Endothelial cell of umbilical vein (primary cell): ENCODE measurements around a stretch of chr15.

DNA sequence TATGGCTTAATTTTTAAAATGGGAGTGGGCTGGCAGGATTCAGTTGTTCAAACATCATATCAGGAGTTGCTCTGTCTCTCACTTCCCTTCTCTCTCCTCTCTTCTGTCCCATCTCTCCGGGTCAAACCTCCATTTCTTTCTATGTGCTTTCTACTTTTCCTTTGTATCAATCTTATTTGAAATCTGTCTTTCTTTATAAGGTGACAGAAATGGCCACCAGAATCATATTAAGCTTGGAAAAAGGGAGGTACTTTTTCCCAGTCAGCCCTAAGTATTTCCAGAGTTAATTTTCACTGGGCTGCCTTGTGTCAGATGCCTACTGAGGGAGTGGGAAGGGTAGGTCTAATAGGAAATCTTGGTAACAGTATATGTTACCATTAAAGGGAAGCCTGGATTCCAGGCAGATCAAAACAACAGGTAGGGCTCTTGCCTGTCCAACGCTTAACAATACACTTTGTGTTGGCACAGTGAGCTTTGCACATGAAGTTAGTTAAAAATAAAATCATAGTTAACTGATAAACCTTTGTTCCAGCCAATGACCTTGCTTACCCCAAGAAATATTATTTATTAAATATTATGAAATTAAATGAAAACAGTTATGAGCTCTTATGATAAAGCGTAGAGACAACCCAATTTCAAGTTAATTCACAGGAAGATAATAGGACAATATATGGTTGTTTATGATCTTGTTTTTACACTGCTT is 41.5 kb downstream of the BLM start:
- PRO-cap: no peak
CAGE:
- cytosol, long polyA minus RNA: no peak
- cytosol, long polyA plus RNA: no peak
- long polyA plus RNA: no peak
- nucleus, long polyA minus RNA: no peak
- nucleus, long polyA plus RNA: no peak

- PRO-cap: no peak
CAGE:
- cytosol, long polyA minus RNA: no peak
- cytosol, long polyA plus RNA: no peak
- long polyA plus RNA: no peak
- nucleus, long polyA minus RNA: no peak
- nucleus, long polyA plus RNA: no peak
These were observed 49.0 kb upstream of the FURIN start for GRCh38 chr15:90819455-90819772.

- PRO-cap: no peak
CAGE:
- cytosol, long polyA minus RNA: no peak
- cytosol, long polyA plus RNA: no peak
- long polyA plus RNA: no peak
- nucleus, long polyA minus RNA: no peak
- nucleus, long polyA plus RNA: no peak
These were observed 29.8 kb upstream of the FURIN start for GRCh38 chr15:90838619-90838929.

- PRO-cap: no peak
CAGE:
- cytosol, long polyA minus RNA: no peak
- cytosol, long polyA plus RNA: no peak
- long polyA plus RNA: no peak
- nucleus, long polyA minus RNA: no peak
- nucleus, long polyA plus RNA: no peak
These were observed 7.0 kb downstream of the FES start for GRCh38 chr15:90891308-90891785.

- PRO-cap: no peak
CAGE:
- cytosol, long polyA minus RNA: no peak
- cytosol, long polyA plus RNA: no peak
- long polyA plus RNA: no peak
- nucleus, long polyA minus RNA: no peak
- nucleus, long polyA plus RNA: no peak
These were observed 2.2 kb downstream of the MAN2A2 start for GRCh38 chr15:90905189-90905764.

- PRO-cap: no peak
CAGE:
- cytosol, long polyA minus RNA: no peak
- cytosol, long polyA plus RNA: no peak
- long polyA plus RNA: no peak
- nucleus, long polyA minus RNA: no peak
- nucleus, long polyA plus RNA: no peak
These were observed 9.4 kb downstream of the HDDC3 start for GRCh38 chr15:90922722-90923604.

DNA sequence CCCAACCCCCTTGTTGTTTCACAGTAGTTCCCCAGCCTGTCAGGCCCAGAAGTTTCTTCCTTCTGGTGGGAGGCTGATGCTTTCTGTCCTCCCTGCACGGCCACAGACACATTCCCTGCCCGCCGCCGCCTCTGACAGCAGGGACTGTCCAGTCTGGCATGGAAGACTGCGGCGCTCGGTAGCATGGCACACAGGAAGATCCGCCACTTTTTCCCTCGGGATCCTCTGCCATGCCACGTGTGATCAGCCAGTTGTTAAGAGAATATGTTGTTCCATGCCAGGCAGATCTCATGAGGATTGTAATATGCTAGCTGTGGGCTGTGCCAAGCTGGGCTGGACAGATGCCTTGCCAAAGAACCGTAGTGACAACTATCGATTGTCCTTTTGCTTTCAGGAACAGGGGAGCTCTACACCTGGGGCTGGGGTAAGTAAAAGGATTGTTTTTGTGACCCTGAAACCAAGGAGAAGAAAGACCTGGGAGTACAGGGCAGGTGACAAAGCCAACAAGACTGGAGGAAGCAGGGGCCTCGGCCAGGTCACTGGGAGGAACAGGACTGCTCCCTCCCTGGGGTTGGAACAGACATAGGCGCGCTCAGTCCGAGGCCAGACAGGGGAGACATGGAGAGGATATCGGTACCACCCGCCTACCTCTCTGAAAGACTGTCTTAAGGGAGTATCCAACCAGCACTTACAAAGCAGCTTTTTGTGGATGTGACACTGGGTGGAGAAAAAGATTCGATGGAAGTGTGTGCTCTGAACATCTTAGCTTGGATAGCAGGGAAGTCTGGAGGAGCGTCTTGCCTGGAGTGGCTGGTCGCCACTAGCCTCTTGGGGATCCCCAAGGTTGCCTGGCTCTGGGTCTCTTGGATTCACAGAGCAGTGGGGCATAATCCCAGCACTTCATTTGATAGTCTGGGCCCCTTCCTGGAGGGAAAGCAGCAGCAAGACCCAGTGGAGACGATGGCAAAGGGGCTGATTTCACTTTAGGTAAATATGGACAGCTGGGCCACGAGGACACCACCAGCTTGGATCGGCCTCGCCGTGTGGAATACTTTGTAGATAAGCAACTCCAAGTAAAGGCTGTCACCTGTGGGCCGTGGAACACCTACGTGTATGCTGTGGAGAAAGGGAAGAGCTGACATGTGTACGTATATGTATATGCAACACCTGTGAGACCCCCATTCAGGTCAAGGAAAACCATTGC is 6.3 kb downstream of the RCCD1 start:
- PRO-cap: no peak
CAGE:
- cytosol, long polyA minus RNA: no peak
- cytosol, long polyA plus RNA: no peak
- long polyA plus RNA: no peak
- nucleus, long polyA minus RNA: no peak
- nucleus, long polyA plus RNA: no peak

GRCh38 chr15:90983781-90984259 is 10.5 kb downstream of the PRC1 start:
- PRO-cap: no peak
CAGE:
- cytosol, long polyA minus RNA: no peak
- cytosol, long polyA plus RNA: no peak
- long polyA plus RNA: no peak
- nucleus, long polyA minus RNA: no peak
- nucleus, long polyA plus RNA: no peak

- PRO-cap: no peak
CAGE:
- cytosol, long polyA minus RNA: no peak
- cytosol, long polyA plus RNA: no peak
- long polyA plus RNA: no peak
- nucleus, long polyA minus RNA: no peak
- nucleus, long polyA plus RNA: no peak
These were observed 369.9 kb downstream of the SV2B start for GRCh38 chr15:91469903-91470413.

GRCh38 chr15:91706147-91706499 is 147.4 kb upstream of the SLCO3A1 start:
- PRO-cap: no peak
CAGE:
- cytosol, long polyA minus RNA: no peak
- cytosol, long polyA plus RNA: no peak
- long polyA plus RNA: no peak
- nucleus, long polyA minus RNA: no peak
- nucleus, long polyA plus RNA: no peak

GRCh38 chr15:91864498-91865251 is 11.2 kb downstream of the SLCO3A1 start:
- PRO-cap: no peak
CAGE:
- cytosol, long polyA minus RNA: no peak
- cytosol, long polyA plus RNA: no peak
- long polyA plus RNA: no peak
- nucleus, long polyA minus RNA: no peak
- nucleus, long polyA plus RNA: no peak

GRCh38 chr15:91963259-91963766 is 109.8 kb downstream of the SLCO3A1 start:
- PRO-cap: no peak
CAGE:
- cytosol, long polyA minus RNA: no peak
- cytosol, long polyA plus RNA: no peak
- long polyA plus RNA: no peak
- nucleus, long polyA minus RNA: no peak
- nucleus, long polyA plus RNA: no peak

- PRO-cap: no peak
CAGE:
- cytosol, long polyA minus RNA: no peak
- cytosol, long polyA plus RNA: no peak
- long polyA plus RNA: no peak
- nucleus, long polyA minus RNA: no peak
- nucleus, long polyA plus RNA: no peak
These were observed 127.4 kb downstream of the SLCO3A1 start for GRCh38 chr15:91980805-91981317.

DNA sequence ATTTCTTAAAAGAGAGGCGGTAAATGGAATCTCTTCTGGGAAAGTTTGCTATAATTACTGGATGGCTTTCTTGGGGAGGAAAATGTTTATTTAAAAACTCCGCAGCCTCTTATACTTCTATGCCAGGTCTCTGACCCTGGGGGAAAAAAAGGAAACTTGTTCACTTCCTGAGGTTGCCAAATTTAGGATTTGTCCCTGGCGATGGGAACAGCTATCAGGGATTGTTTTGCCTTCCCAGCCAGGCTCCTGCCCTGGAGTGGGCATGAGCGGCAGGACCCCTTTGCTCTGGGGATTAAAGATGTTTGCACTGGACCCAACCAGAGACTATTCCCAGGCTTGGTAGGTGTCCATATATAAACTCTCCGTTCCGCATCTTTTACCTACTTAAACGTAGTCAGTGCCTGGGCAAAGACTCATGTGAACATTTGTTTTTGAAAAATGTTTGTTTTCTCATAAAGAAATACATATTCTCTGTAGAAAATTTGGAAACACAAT is 175.6 kb downstream of the SLCO3A1 start:
- PRO-cap: no peak
CAGE:
- cytosol, long polyA minus RNA: no peak
- cytosol, long polyA plus RNA: no peak
- long polyA plus RNA: no peak
- nucleus, long polyA minus RNA: no peak
- nucleus, long polyA plus RNA: no peak

DNA sequence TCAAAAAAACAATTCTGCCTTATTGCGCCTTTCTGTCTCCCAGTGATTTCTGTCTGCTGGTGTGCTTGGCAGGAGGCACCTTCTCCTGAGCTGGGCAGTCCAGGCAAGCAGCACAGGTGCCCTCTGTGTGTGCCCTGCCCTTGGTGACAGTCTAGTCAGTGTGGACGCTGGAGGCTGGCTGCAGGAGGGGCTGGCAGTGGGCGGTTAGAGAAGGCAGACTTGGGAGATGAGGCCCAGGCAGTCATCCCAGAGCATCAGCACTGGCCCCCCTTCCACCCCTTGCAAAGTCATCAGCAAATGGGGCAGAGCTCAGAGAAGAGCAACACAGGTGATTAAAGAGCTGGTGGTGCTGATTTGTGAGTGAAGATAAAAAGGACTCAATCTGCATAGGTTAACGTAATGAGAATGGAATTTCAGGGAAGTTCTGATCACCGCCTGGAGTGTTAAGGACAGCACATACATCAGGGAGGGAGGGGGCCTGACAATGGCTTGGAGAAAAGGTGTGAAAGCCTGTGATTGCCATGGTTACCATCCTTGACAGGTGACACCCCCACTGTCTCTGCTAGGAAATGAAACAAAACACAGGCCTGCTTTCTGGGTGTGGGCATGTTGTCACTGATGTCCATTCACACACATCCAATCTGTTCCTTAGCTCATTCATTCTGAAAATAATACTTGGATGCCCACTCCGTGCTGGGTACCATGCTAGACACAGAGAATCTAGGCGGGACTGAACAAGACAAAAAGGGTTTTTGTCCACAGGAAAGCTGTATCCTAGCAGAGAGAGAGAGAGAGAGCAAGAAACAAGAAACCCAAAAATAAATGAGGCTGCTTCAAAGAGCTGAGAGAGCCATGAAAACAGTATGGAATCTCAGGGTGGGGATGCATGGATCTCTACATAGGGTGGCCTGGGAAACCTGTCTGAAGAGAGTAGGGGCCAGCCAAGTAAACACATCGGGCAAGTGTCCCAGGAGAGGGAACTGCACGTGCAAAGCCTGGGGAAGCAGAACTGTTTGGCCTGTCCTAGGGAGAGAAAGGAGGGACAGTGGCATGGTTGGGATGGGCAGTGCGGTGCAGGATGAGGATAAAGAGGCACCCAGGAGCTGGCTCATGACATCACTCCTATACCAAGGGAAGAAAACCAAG is 269.4 kb upstream of the ST8SIA2 start:
- PRO-cap: no peak
CAGE:
- cytosol, long polyA minus RNA: no peak
- cytosol, long polyA plus RNA: no peak
- long polyA plus RNA: no peak
- nucleus, long polyA minus RNA: no peak
- nucleus, long polyA plus RNA: no peak

- PRO-cap: no peak
CAGE:
- cytosol, long polyA minus RNA: no peak
- cytosol, long polyA plus RNA: no peak
- long polyA plus RNA: no peak
- nucleus, long polyA minus RNA: no peak
- nucleus, long polyA plus RNA: no peak
These were observed 263.0 kb upstream of the ST8SIA2 start for GRCh38 chr15:92130791-92130990.

DNA sequence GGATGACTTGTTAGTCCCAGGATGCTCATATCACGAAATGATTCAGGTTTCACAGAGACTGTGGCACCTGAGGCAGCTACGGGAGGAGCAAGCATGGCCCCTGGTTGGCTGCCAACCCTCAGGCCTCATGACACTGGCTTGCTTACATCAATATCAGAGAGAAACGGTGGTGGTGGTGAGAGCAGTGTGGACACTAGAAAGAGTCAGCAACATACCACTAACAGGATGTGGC is 209.0 kb upstream of the ST8SIA2 start:
- PRO-cap: no peak
CAGE:
- cytosol, long polyA minus RNA: no peak
- cytosol, long polyA plus RNA: no peak
- long polyA plus RNA: no peak
- nucleus, long polyA minus RNA: no peak
- nucleus, long polyA plus RNA: no peak

- PRO-cap: bidirectional peak, plus-strand start at chr15:92624776, minus-strand start at chr15:92624560
CAGE:
- cytosol, long polyA minus RNA: no peak
- cytosol, long polyA plus RNA: no peak
- long polyA plus RNA: no peak
- nucleus, long polyA minus RNA: no peak
- nucleus, long polyA plus RNA: no peak
These were observed 31.1 kb downstream of the FAM174B start for GRCh38 chr15:92624170-92625164.

DNA sequence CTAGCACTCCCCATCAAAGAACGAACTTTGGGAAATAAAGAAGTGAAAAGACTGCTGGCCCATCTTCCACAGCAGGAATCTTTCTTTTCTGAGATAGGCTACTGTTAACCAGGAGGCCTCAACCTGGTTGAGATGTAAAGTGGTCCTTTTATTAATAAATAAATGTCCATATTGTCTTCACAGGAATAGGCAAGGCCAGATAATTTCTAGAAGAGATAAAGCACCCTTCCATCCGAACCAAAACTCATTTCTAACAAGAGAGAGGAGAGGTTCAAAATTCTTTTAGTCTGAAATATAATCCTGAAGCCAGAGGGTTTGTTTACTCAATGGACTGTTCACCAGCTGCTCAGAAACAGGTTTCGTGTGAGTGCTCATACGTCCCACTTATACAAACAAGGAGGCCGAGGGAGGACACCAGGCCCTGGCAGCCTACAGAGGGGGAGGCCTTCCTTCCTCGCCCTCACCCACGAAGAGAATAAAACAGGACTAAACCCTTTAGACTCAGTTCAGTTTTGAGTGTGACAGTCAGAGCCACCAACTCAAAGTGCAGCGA is 17.5 kb downstream of the FAM174B start:
- PRO-cap: no peak
CAGE:
- cytosol, long polyA minus RNA: no peak
- cytosol, long polyA plus RNA: no peak
- long polyA plus RNA: no peak
- nucleus, long polyA minus RNA: no peak
- nucleus, long polyA plus RNA: no peak

DNA sequence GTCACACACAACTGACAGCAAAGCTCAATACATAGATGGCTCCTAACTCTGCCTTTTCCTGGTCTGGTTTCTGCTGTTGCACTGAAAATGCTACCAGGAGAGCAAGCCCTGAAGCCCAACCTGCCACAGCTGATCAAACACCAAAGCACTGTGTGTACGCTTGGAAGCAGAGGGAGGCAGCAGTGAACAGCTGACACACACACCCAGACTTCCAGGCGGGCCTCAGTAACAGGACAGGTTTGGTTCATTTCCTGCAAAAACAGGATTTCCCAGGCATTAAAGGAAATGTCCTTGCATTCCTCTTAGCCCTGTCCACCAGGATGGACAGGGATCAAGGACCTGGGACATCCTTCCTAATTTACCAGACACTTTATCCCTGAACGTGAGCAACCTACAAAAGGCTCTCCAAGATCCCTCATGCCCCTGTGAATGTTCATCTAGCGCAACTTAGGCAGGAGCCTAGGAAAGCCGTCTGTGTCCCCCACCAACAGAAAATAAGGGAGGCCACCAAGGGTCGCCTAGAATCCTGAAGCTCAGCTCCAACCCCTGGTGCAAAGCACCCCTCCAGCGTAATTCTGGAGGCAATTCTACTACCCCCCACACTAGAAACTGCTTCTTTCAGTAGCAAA is 1.3 kb downstream of the FAM174B start:
- PRO-cap: no peak
CAGE:
- cytosol, long polyA minus RNA: no peak
- cytosol, long polyA plus RNA: no peak
- long polyA plus RNA: no peak
- nucleus, long polyA minus RNA: no peak
- nucleus, long polyA plus RNA: no peak